Colic lymph node (tissue), 1 donor: Measurements from ENCODE around the genes SLC22A10, SPINDOC and DNAJC4.

GRCh38 chr11:63246687-63247542, 3.5 kb upstream of the SLC22A25 start:
- PRO-cap, result no peak

- PRO-cap, result no peak
Measured at GRCh38 chr11:63250947-63251892, 7.8 kb upstream of the SLC22A25 start.

DNA sequence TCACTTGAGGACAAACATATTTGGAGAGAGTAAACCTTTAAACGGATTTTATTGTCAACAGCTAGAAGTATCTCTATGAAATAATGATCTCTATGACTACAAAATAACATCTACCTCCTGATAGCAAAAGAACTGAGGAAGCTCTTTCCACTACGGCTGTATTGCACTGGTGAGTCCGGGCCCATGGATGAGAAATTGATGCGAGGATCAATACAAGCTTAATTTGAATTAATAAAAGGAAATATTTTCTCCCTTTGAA, at the start of gene SLC22A10:
Gene SLC22A10 (plus strand): TSS at position 51 of the 259 bp plus-strand sequence.
- PRO-cap, result no peak

GRCh38 chr11:63529159-63529974, 7.2 kb upstream of the PLAAT4 start:
- PRO-cap, result no peak

- PRO-cap, result no peak
Measured at GRCh38 chr11:63532889-63533770, 3.5 kb upstream of the PLAAT4 start.

- PRO-cap, result unidirectional peak, plus-strand start at chr11:63551176
Measured at GRCh38 chr11:63550904-63551280, 12.3 kb downstream of the PLAAT2 start.

DNA sequence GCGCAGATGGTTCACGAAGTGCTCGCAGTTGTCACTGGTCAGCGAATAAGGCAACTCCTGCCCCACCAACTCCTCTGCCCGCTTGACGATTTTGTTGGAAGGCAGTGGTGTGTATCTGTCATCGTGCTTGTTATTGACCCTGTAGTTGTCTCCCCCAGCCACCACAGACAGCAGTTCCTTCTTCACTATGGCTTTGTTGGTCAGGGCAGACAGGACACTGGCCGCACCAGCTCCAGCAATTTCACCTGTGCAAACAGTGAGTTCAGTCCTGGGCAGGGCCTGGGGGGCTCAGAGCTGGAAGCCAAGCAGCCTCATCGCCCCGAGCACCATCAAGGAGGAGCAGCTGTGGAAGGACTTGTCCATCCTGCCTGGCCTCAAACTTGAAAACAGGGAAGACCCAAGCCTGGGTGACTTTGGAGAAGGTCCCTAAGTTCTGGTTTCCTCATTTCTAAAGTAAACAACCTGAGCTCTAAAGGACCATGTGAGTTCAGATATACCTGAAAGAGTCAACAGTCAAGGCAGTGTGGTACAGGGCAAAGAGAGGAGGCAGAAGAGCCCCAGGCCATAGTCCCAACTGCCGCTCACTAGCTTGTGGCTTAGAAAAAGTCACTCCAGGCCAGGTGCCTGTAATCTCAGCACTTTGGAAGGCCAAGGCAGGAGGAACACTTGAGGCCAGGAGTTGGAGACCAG, 4.6 kb downstream of the PLAAT2 start:
- PRO-cap, result no peak

- PRO-cap, result no peak
Measured at GRCh38 chr11:63610660-63611274, 3.5 kb downstream of the PLAAT3 start.

DNA sequence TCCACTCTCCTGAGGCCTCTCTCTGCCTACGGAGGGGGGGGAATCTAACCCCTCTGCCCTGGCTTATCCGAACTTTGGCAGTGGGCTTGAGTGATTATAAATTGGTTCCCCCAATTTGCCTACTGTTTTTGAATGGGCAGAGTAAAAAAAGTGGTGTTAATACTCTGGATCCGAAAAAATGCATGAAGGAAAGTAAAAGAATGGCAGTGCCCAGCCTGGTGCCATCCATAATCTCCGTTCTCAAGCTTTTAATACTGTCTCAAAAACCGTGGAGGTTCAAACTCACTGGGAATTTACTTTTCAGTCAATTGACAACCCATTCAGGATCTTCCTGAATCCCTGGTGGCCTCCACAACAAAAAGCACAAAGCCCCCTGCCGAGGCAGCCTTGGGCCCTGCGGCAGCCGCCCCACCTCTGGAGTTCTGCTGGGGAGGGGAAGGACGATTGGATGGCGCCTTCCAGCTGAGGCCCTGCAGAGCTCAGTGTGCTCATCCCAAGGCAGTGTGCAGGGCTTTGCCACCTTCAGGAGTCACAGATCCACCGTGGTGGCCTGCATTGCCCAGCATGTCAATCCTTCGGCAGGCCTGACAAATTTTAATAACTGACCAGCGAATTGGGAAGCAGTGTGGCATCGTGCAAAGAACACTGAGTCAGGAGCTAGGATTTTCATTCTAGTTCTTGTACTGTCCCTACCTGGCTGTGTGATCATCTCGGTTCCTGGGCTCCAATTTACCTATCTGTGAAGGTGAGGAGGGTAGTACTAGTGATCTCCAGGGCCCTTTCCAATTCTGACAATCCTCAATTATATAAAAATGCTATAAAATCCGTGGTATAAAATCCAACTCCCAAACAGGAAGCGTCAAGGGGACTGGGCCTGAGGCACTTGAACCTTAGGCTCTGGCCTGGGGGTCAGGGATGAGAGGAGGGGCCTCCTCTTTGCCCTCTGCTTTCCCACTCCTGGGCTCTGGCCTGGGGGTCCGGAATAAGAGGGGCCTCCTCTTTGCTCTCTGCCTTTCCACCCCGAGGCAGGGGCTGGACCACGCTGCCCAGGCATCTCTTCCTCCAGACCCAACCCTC, 7.3 kb downstream of the ZFTA start:
- PRO-cap, result no peak

DNA sequence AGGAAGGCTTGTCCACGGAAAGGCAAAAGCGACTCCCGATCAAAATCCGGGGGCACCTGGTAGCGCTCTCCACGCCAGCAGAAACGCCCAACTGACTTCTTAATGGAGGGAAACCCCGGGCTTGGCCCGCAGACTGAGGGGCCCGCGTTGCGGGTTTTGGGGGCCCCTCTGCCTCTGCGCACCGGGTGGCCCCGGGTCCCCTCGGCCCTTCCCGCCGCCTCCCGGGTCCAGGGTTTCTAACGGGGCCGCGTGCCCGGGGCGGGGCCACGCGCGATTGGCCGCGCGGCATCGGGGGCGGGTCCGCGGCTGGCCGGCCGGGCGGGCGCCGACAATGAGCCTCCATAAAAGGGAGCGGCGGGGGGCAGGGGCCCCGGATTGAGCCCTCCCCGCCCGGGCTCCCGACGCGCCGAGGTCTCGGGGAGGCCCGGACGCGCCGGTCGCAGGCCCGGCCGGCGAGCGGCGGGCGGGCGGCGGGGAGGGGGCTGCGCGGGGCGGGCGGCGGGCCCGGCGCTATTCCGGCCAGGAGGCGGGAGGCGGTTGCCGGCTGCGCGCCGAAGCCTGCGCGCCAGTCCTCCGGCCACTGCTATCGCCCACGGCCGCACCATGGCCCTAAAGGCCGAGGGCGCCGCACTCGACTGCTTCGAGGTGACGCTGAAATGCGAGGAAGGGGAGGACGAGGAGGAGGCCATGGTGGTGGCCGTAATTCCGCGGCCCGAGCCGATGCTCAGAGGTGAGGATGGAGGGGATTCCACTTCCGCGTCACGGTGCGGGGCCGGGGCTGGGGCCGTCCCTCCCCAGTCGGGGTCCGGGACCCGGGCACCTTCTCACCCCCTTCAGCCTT, at the start of gene SPINDOC:
Gene SPINDOC (plus strand): TSS at position 373 of the 841 bp plus-strand sequence.
- PRO-cap, result bidirectional peak, plus-strand start at position 373 of the sequence, minus-strand start at position 213 of the sequence

DNA sequence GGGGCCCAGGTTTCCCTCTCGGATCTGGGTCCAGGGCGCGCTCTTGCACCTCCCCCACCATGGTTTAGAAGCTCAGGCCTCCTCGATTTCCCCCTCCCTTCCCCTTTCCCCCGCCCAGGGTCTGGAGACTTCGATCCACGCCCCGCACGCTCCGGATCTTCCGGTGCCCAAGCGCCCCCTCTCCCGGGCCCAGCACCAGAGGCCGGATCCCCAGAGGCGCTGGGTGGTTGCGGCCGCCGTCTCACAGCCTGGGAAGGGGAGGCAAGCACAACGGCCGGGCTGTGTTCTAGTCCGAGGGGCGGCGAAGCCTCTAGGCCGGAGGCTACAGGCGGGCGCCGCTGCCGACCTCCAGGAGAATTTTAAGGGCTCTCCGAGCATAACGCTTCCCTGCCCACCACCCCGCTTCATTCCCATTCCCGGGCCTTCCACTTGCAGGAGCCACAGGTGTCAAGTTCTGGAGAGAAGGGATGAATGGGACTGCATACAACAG, 714 bp downstream of the SPINDOC start:
- PRO-cap, result no peak

GRCh38 chr11:63839397-63840397, 787 bp downstream of the MARK2 start:
- PRO-cap, result unidirectional peak, minus-strand start at chr11:63839827

- PRO-cap, result no peak
Measured at GRCh38 chr11:63904538-63905492, 12.1 kb downstream of the RCOR2 start.

- PRO-cap, result no peak
Measured at GRCh38 chr11:63915321-63916270, 1.4 kb downstream of the RCOR2 start.

- PRO-cap, result no peak
Measured at GRCh38 chr11:64060459-64061059, 24.8 kb downstream of the FLRT1 start.

DNA sequence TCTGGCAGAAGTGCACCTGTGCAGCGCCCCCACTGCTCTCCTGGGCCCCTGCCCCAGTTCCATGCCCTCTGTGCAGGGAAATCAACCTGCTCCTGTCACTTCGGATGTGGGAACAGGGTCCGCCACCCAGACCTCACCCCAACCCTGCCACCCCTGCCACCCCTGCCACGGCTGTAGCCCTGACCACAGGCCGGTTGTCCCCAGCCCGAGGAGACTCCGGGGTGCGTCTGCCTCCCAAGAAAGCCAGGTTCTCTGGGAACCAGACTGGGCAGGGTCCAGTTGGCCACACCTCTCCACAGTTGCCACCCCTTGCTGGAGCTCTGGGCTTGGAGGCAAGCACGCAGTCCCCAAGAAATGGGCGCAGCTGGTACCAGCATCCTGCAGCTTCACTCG, 51.5 kb downstream of the FLRT1 start:
- PRO-cap, result no peak

DNA sequence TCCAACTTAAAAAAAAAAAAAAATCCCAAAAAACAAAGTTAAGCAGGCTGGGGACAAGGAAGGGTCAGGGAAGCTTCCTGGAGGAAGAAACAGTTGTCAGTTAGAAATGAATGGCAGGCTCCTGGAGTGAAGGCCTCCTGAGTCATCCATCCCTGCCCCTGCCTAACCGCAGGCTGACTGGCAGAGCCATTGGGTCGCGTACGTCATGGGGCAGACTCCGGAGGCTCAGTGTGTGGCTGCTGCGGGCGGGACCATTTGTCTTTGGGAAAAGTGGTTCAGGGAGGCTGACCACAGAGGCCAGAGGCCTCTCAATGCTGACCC, 58.7 kb downstream of the FLRT1 start:
- PRO-cap, result no peak

- PRO-cap, result no peak
Measured at GRCh38 chr11:64151002-64151535, 14.8 kb downstream of the MACROD1 start.

DNA sequence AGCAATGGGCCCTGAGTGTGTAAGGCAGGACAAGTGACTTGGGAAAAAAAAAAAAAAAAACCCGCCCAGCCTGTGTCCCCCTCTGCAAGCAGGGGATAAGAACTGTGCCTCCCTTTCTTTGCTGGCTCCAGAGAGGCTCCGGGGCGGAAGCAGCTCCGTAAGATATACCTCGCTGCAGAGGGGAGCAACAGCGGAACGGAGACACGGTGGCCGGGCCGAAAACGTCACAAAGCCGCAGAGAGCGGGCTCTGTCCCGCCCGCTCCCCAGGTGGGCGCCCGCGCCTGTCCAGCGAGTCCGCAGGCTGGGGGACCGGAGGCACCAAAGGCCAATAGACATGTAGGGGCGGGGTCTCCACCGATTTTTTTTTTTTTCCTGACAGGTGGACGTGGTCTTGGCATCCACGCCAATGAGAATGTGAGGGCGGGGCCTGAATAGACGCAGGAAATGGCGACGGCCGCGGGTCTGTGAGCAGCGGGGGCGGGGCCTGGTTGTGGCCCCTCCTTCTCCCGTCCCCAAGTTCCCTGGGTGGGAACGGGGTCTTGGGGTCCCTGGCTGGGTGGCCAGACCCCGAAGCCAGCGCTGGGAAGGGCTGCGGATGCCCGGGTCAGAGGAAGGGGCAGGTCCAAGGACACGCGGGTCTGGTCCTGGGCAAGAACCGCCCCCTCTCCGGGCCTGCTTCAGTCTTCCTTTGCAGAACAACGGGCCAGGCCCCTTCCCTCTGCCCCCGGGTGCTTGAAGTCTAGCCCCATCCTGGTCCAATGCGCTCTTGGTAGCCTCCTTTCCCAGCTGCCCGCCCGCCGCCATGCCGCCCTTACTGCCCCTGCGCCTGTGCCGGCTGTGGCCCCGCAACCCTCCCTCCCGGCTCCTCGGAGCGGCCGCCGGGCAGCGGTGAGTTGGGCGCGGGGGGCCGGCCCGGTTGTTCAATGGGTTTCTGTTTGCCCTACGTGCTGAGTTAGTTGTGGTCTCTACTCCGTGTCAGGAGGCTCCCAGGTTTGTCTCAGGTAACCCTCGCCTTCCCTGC, at the start of gene DNAJC4:
Gene DNAJC4 (plus strand): TSS at position 497 of the 1,022 bp plus-strand sequence.
- PRO-cap, result bidirectional peak, plus-strand start at position 516 of the sequence, minus-strand start at position 327 of the sequence

- PRO-cap, result no peak
Measured at GRCh38 chr11:64231074-64231409, 694 bp downstream of the DNAJC4 start.